Gastrocnemius medialis (tissue), 3 donors: ENCODE measurements around the gene CPS1.

- PRO-cap: no peak
- RAMPAGE, long total RNA, 3 experiments: no peak in any of the 3 experiments
Observed at GRCh38 chr2:207772403-207773008, 2.8 kb upstream of the FZD5 start.

- PRO-cap: no peak
- RAMPAGE, long total RNA, 3 experiments: no peak in any of the 3 experiments
Observed at GRCh38 chr2:207775552-207775954, 5.8 kb upstream of the FZD5 start.

GRCh38 chr2:207815369-207815568 is 45.6 kb upstream of the FZD5 start:
- PRO-cap: no peak
- RAMPAGE, long total RNA, 3 experiments: no peak in any of the 3 experiments

GRCh38 chr2:207844622-207844999 is 74.9 kb upstream of the FZD5 start:
- PRO-cap: no peak
- RAMPAGE, long total RNA, 3 experiments: no peak in any of the 3 experiments

GRCh38 chr2:207845292-207845600 is 75.5 kb upstream of the FZD5 start:
- PRO-cap: no peak
- RAMPAGE, long total RNA, 3 experiments: no peak in any of the 3 experiments

DNA sequence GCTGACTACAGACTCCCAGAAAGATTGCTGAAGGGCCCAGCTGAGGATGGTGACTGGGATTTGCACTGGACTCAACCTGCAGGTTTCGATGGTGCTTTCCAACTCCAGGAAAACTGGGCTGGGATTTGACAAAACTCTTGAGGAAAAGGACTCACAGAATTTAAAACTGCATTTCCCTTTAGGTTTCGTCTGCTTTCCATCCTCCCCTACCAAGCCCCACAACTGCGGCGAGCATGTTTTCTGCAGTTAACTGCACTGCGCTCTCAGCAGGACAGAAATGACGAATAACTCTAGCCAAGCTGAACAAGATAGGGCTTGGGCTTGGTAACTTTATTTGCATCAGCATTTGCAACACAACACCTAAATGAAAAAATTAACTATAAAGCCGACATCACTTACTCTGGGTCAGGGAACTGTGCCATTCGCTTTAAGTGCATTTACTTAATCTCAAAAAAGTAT is 731 bp upstream of the PIKFYVE start:
- PRO-cap: bidirectional peak, plus-strand start outside the sequence, minus-strand start at position 273 of the sequence
- RAMPAGE, long total RNA, 3 experiments: no peak in any of the 3 experiments

DNA sequence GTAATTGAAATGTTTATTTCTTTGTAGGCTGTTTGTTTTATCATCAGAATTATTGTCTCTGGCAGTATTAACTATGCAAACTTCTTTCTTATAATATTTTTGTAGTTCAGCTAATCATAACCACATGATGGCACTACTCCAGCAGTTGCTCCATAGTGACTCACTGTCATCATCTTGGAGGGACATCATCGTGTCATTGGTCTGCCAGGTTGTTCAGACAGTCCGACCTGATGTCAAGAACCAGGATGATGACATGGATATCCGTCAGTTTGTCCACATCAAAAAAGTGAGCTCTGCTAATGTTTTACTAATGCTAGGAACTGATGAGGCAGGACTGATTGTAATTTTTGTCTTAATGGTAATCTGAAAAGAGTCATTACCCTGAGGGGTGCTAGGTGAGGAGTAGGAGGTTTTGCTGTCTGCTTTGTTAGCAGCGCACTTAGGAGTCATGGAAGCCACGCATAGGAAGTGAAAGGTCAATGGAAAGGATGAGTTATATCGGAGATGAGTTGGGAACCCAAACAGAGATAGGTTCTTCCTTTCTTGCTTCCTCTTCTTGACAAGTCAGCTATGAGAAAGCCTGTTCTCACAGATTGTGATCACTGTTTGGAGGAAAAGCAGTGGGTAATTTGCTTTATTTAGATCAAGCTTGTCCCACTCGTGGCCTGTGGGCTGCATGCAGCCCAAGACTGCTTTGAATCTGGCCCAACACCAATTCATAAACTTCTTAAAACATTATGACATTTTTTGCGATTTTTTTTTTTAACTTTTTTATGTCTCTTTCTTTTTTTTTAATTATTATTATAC is 49.2 kb downstream of the PIKFYVE start:
- PRO-cap: no peak
- RAMPAGE, long total RNA, 3 experiments: no peak in any of the 3 experiments

- PRO-cap: no peak
- RAMPAGE, long total RNA, 3 experiments: no peak in any of the 3 experiments
Observed at GRCh38 chr2:209772353-209772740, 715 bp downstream of the UNC80 start.

GRCh38 chr2:209940983-209941381 is 61.5 kb upstream of the RPE start:
- PRO-cap: no peak
- RAMPAGE, long total RNA, 3 experiments: no peak in any of the 3 experiments

GRCh38 chr2:210050319-210050750 is 47.9 kb downstream of the RPE start:
- PRO-cap: no peak
- RAMPAGE, long total RNA, 3 experiments: no peak in any of the 3 experiments

GRCh38 chr2:210095170-210095659 is 76.0 kb downstream of the KANSL1L start:
- PRO-cap: no peak
- RAMPAGE, long total RNA, 3 experiments: no peak in any of the 3 experiments

GRCh38 chr2:210153505-210154178 is 17.6 kb downstream of the KANSL1L start:
- PRO-cap: no peak
- RAMPAGE, long total RNA, 3 experiments: no peak in any of the 3 experiments

DNA sequence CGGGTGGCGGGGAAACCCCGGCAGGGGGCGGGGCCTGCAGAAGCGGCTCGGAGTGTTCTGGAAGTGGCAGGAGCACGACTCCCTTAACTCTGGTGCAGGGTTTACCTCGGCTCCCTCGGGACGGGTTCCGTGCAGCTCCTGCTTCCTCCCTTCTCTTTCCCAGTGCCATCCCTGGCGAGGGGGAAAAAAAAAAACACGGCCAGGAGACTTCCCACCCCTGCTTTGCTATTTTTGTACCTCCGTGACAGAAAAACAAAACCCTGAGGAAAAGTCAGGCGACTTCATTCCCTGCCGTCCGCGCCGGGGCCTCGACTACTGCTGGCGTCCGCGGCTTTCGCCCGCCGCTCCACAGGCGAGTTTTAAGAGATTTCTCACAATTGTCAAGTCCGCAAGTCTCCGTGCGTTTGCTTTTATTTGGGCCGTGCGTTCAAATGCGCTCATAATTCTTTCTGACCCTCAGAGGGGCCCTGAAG is 305 bp upstream of the KANSL1L start:
- PRO-cap: bidirectional peak, plus-strand start at position 39 of the sequence, minus-strand start outside the sequence
- RAMPAGE, long total RNA, 3 experiments: no peak in any of the 3 experiments

- PRO-cap: no peak
- RAMPAGE, long total RNA, 3 experiments: no peak in any of the 3 experiments
Observed at GRCh38 chr2:210548589-210549476, 7.6 kb upstream of the CPS1 start.

DNA sequence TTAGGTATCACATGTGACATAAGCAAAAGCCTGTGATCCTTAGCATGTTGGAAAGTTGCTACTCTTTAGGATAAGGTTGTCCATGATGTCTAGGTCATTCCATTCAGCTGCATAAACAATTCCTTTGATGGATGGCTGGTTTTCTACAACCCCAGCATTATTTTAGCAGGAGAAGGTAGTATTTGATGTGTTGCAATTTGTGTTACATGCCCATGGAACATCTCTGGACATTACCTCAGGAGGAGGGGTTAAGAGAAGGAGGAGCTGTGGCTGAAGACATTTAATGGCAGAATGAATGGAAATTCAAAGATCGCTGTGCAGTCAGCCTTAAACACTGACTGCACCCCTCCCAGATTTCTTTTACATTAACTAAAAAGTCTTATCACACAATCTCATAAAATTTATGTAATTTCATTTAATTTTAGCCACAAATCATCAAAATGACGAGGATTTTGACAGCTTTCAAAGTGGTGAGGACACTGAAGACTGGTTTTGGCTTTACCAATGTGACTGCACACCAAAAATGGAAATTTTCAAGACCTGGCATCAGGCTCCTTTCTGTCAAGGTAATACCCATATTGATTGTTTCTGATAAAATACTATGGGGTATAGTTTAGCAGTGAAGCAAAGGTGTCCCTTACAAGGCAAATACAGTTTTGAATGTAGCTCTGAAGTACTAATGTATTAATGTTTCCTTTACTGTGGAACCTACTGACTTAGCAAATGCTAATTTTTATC is at the start of gene CPS1:
Gene CPS1, plus strand, starts transcription at position 306 of the 738 bp plus-strand sequence.
- PRO-cap: no peak
- RAMPAGE, long total RNA, 3 experiments: no peak in any of the 3 experiments

DNA sequence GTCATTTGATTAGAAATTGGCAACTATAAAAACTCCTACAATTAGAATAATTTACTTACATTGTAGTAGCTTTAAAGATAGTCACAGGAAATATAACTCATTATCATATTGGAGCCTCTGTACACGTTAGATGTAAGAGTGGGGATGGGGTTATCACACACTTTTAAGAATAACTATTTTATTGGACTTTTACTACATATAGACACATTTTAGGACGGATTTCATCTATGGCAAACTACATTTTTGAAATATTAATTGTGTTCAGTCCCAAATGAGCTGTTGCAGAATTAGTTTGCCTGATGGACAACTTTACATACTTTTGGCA is 4.3 kb downstream of the CPS1 start:
- PRO-cap: no peak
- RAMPAGE, long total RNA, 3 experiments: no peak in any of the 3 experiments

DNA sequence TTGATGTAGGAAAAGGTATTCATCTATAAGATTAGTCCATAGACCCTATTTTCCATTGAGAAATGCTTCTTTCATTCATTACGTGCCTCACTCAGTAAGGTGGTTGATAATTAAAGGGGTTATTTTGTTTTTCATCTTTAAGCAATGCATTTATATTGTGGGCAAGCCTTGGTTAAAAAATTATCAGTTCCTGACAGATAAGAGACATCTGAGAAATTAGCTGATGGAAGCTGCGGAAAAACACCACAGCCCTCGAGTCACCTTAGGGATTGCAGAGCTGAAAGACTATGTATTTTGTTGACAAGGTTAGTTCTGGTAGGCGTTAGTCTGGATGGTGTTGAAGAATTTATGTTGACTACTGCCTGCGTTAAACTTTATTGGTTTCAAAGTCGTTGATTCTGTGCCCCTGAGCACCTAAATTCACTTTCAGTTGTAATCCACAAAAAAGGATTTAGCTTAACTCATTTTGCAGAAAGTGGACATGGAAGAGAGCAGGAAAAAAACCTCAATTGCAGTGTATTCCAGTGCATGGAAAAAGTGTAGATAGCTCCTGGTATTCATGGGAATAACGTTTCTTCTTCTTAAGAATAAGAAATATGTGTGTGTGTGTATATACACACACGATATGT is 18.6 kb downstream of the CPS1 start:
- PRO-cap: no peak
- RAMPAGE, long total RNA, 3 experiments: no peak in any of the 3 experiments

DNA sequence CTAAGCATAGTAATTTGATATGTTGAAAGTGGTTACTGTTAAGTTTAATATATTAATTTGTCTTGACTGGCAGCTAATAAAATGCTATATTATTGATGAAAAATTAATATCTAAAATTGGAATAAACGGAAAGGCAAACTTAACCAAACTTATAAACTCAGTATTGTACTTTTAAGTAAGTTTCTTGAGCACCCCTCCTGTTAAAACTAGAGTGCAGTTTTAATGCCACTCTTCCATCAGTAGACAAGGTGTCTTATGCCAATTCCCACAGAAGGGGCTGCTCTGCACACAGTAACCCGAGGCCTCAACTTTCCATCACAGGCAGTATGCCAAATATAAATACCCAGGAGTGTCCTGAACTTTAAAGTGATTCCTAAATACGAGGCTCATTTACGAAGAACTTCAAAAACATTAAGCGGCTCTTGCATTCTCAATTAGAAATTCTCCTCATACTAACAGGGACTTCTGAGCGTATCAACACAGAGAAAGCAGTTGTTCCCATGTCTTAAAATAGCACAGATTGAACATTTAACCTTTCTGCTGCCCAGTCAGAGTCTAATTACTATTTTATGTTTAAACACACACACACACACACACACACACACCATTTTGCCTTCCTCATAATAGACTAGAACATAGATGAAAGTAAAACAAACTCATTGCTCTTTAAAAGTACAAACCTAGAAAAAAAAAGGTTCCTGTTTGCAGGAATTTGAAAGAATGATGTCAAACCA is 638.6 kb downstream of the ERBB4 start:
- PRO-cap: no peak
- RAMPAGE, long total RNA, 3 experiments: no peak in any of the 3 experiments

GRCh38 chr2:212484704-212485239 is 53.8 kb downstream of the ERBB4 start:
- PRO-cap: no peak
- RAMPAGE, long total RNA, 3 experiments: no peak in any of the 3 experiments

- PRO-cap: no peak
- RAMPAGE, long total RNA, 3 experiments: no peak in any of the 3 experiments
Observed at GRCh38 chr2:213145877-213146236, 5.6 kb downstream of the IKZF2 start.